Measurements from ENCODE around the genes TLE1 and SLC28A3.

DNA sequence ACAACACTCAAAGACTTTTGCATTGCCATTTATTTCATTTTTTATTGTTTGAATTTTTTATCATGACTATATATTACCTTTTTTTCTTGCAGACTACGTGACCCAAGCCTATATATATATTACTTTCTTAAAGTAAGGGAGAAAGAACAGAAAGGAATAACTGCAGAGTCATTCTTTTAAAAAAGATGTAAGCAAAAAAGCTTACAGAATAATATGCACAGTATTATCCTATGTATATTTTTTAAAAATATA lies 65.2 kb downstream of the TRPM6 start:
- PRO-cap = no peak

DNA sequence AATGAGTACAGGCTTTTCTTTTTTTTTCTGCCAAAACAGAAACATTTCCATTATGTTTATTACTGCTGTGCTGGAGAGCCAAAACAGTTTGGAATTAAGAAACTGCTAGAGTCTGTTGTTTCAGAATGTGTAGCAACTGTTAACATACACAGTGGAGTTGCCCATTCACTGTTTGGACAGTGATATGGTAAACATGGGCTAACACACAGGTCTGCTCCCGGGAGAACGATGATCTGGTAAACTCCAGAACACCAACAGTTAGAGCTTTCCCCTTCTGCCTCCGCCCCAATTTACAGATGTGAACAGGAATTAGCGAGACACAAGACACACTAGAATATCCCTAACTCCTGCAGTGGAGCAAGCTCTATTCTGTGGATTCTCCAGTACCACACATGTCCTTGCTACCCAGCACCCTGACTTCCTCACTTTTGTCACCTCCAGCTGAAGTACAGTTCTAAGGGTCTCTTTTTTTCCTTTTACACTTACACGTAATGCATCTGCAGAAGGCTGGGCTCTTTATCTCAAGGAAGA lies 771 bp downstream of the PRUNE2 start:
- PRO-cap = no peak

- PRO-cap = no peak
These were observed 92.0 kb upstream of the GNA14 start for GRCh38 chr9:77740084-77740640.

DNA sequence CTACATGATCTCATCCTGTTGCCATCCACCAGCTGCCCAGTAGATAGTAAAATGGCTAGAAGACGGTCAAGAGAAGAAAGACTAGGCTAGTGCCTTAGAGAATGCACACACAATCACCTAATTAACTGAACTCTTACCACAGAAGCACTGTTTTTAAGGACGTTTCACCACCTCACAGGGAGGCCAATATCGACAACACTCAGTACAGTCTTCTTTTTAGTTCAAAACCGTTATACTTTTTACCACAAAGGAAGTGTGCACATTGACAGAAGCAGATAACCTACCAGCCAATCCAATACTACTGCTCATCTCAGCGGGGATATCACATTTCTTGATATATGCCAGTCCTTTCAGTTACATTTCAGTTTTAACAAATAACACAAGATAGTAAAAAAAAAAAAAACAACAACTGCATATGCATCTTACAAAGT lies 122.3 kb downstream of the GNAQ start:
- PRO-cap = no peak

DNA sequence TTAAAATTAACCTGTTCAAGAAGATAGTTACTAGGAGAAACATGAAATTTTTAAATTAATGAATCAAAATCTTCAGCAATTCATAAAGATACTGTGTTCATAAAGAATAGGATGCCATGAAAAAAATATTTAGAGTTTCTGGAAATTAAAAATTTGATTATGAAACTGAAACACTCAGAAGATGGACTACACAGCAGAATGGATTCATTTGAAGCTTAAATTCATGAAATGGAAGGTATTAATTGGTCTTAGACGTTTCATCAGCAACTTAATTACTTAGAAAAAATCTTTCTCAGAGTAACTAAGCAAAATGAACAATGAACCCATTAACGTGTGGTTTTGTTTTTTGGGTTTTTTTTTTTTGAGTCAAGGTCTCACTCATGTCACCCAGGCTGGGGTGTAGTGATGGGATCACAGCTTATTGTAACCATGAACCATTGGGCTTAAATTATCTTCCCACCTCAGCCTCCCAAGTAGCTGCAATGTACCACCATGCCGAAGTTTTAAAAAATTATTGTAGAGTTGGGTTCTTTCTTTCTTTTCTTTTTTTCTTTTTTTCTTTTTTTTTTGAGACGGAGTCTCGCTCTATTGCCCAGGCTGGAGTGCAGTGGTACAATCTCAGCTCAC lies 25.5 kb upstream of the PSAT1 start:
- PRO-cap = no peak

- PRO-cap = no peak
These were observed 129.8 kb downstream of the TLE4 start for GRCh38 chr9:79701425-79702024.

GRCh38 chr9:81372489-81373125 lies 316.7 kb downstream of the TLE1 start:
- PRO-cap = unidirectional peak, plus-strand start at chr9:81372857

- PRO-cap = no peak
These were observed 292.8 kb downstream of the TLE1 start for GRCh38 chr9:81396442-81397118.

DNA sequence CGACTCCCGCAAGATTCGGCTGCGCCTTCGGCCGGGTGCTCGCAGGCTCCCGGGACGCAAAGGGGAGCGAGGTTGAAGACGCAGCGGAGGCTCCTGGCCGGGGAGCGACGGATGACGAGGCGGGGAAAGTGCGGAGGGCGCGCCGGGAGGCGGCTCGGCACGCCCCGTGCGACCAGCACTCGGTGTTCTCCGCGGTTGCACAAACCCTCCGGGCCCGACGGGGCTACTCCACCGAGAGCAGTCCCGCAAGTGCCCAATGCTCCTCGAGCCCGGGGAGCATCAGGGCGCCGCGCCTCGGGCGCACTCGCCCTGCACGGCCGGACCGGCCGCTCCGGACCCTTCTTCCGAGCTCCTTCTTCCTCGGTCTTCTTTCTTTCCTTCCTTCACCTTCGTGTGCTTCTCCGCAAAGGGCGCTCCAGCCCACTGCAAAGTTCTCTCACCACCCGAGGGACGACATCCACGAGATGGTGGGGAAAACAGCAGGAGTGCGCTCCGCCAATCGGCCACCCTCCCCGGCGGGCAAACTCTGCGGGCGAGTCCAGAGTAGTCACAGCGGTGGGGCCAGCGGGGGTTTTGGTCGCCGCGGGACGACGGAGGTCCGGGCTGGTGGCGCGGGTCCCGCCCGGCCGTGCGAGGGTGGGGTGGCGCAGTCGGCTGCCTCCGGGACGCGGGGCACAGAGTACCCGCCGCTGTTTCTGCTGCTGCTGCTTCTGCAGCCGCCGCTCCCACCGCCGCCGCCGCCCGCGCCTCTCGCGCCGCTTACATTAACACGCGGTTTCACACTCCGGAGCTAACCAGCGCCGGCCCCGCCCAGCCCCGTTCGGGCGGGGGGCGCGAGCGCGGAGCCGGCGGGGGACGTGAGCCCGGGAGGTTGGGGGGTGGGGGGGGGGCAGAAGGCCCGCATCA lies at the start of gene TLE1:
TSS of gene TLE1 (minus strand) at position 766 of the 906 bp plus-strand sequence.
- PRO-cap = bidirectional peak, plus-strand start outside the sequence, minus-strand start at position 766 of the sequence

GRCh38 chr9:83025541-83026115 lies 37.3 kb downstream of the RASEF start:
- PRO-cap = no peak

DNA sequence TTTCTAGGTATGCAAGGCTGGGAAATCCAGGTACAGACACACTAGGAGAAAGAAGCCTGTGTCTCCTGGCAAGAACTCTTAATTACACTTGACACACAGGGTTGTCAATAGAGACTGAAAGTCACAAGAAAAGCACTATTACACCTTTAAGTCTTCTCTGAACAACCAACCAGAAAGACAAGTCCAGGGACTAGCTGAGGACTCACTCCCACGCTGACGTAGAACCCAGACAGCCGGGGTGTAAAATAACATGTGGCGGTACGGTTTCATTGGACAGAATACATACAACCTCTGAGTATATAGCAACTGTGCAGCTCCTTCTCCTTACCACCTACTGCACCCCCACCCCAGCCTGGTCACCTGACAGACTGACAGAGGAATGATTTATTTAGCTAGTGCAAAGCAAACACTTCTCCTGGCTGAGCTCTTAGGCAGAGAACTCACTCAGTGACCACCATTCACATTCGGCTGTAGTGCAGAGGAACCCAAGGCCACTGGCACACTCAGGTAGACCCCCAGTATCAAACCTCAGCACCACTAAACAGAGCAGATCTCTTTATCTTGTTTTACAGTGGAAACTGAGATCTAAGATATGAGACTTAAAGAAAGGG lies 103.5 kb upstream of the RASEF start:
- PRO-cap = no peak

- PRO-cap = unidirectional peak, plus-strand start at chr9:83219345
These were observed 156.1 kb upstream of the RASEF start for GRCh38 chr9:83218933-83219602.

GRCh38 chr9:83469640-83470134 lies 68.5 kb downstream of the FRMD3 start:
- PRO-cap = no peak

DNA sequence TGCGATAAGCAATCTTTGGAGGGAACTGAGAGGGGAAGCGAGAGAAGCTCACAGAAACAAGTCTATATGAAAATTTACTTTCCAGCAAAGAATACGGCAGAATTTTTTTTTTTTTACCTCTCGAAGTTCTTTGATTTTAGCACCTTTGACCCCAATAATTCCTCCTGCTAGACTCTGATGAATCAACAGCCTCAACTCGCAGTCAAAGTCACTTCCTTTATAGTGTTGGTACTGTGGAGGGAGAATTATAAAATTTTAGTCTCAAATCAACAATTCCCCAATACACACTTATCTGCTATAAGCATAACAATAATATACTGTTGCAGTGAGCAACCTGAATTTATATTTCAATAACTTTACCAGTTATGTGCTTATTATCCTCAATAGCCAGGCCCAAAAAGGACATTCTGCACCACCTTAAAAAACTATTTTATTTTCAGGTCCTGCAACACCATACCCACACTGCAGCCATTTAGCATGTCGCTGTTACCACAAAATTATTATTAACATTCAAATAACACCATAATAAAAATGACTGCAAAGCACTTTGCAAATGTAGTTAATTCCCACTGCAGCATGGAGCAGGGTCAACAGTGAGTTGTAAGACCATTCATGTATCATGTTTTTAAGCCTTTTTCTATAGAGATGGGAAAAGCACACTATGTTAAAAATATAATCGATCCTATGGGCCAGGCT lies 6.7 kb downstream of the HNRNPK start:
- PRO-cap = no peak

- PRO-cap = no peak
These were observed 158.6 kb downstream of the RMI1 start for GRCh38 chr9:84139248-84139541.

GRCh38 chr9:84166901-84167378 lies 173.6 kb downstream of the SLC28A3 start:
- PRO-cap = no peak

GRCh38 chr9:84170209-84171298 lies 170.0 kb downstream of the SLC28A3 start:
- PRO-cap = unidirectional peak, plus-strand start at chr9:84171130

- PRO-cap = no peak
These were observed 647 bp downstream of the SLC28A3 start for GRCh38 chr9:84339813-84340409.

DNA sequence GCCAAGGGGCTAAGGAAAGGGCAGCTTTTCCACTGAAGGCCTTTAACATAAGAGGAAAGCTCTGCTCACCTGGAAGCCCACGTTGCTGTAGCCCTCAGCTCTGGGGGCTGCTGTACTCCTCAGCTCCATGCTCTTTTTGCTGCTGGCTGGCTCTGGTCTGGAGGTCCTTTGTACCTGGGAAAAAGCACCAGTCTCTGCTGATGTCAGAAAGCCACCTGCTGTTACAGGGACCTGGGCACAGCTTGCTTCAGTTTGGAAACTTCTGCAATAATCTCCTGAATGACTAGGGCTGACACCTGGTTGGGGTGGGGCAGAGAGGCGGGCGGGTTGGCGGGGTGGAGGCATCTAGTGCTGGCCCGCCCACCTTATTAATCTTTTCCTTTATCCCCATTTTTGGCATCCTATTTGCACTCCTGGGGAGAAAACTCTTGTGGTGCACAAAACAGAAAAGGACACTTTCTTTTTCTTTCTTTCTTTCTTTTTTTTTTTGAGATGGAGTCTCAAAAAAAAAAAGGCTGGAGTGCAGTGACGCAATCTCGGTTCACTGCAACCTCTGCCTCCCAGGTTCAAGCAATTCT lies at the start of gene SLC28A3:
TSS of gene SLC28A3 (minus strand) at position 254 of the 578 bp plus-strand sequence.
- PRO-cap = no peak

GRCh38 chr9:84535870-84536309 lies 133.6 kb upstream of the NTRK2 start:
- PRO-cap = no peak

All from cardiac septum (tissue), 1 donor.